Heart left ventricle (tissue), 7 donors: ENCODE measurements around the gene C6orf62.

- PRO-cap, 6 experiments, result no peak in any of the 6 experiments
- RAMPAGE, long total RNA, 2 experiments, result no peak in any of the 2 experiments
- RRBS, result no CpG with 5 or more reads among the region's 8 CpGs
Measured at GRCh38 chr6:20409500-20410477, 8.1 kb downstream of the E2F3 start.

GRCh38 chr6:20424435-20425215, 22.9 kb downstream of the E2F3 start:
- PRO-cap, 6 experiments, result no peak in any of the 6 experiments
- RAMPAGE, long total RNA, 2 experiments, result no peak in any of the 2 experiments
- RRBS, result no CpG with 5 or more reads among the region's 5 CpGs

DNA sequence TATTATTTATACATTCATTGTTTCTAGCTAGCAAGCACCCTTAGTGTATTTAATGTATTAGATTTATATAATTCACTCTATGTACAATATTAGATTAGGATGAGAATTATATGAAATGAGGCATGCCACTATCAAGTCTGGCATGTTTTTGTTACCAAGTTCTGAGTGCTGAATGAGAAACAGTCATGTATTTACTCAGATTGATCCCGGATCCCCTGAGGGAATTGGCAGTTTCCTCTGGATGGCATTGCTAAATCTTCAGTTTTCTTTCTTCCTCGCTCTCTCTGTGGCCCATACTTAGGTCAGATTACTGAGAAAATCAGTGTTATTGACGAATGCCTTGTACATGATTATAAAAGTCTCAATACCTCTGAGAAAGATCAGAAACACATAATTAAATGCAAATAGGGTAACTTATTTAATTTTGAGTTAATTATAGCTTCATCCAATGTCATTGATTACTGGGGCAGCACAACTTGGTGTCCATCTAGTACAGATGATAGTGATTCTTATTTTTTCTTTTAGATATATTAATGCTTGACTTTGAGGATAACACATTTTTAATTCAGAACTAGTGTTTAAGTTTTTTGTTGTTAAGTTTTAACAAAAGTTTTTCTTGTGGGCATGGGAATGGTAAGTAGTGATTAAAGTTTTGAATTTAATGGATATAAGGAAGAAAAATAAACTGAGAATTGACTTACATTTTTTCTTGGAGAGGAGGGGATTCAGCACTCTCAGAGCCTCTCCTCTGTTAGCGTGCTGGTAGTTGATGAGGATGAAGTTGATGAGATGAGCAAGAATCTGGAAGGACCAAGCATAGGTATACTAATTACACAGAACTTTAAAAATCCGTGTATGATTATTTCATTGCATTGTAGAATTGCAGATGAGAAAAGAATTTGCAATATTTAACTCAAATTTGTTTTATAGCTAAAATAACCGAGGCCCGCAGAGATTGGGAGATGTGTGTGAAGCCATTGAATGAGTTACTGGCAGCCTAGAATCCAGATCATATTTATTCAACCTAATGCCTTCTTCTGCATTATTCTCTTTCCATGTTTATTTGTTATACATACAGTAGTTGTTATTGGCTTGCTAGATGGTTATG, 66.9 kb downstream of the CDKAL1 start:
- PRO-cap, 6 experiments, result no peak in any of the 6 experiments
- RAMPAGE, long total RNA, 2 experiments, result no peak in any of the 2 experiments
- RRBS, result no CpG with 5 or more reads among the region's 7 CpGs

DNA sequence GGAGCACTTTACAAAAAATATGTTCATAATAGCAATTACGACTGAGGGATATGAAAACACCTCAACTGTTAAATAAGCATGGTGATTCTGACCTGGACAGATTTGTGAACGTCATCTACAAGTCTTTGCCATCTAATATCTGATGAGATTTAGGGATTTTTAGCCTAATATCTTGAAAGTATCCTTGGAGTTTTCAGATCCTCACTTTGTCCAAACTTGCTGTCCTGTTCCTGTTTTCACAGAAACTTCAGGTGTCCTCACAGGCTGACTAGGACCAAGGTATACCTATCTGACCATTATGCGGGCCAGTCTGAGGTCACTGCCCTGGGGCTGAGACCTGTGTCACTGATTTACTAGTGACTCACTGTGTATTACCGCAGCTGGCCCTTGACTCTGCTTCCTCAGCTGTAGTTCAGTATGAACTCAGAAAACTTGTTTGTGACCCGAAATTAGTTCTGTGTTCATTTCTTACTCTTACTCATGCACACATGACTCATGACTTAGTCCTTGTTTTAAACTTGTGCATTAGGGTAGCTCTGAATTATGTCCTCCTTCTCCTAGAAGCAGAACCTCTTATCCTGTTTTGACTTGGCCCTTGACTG, 343.0 kb downstream of the CDKAL1 start:
- PRO-cap, 6 experiments, result no peak in any of the 6 experiments
- RAMPAGE, long total RNA, 2 experiments, result no peak in any of the 2 experiments
- RRBS, result no CpG with 5 or more reads among the region's 5 CpGs

DNA sequence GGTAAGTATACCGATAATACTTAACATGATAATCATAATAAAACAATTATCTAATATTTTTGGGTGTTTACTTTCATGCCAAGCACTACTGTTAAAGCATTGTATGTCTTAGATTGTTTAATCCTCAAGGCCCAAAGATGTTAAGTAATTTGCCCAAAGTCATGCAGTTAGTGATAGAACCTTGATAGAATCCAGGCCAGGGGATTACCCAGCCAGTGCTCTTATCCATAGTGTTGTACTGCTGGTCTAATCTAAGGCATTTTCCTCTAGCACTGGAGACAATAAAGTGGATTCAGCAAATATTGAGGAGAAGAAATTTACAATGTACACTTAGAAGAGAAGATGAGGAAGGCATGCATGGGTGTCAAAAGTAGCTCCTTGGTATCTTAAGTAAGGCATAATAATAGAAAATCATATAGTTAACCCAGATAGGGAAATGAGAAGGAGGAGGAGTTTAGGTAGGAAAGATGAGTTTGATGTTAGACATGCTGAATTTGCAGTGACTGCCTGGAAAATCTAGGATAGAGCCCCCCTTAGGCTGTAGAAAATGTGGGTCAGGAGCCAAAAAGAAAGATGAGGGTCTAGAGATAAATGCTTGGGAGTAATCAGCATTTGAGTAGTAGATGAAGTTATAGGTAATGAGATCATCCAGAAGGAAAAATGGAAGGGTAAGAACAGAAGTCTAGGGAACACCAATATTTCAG, 473.5 kb downstream of the CDKAL1 start:
- PRO-cap, 6 experiments, result no peak in any of the 6 experiments
- RAMPAGE, long total RNA, 2 experiments, result no peak in any of the 2 experiments
- RRBS, result no CpG with 5 or more reads among the region's 1 CpG

GRCh38 chr6:21103615-21104303, 489.8 kb upstream of the SOX4 start:
- PRO-cap, 6 experiments, result no peak in any of the 6 experiments
- RAMPAGE, long total RNA, 2 experiments, result no peak in any of the 2 experiments
- RRBS, result no CpG with 5 or more reads among the region's 6 CpGs

- PRO-cap, 6 experiments, result no peak in any of the 6 experiments
- RAMPAGE, long total RNA, 2 experiments, result no peak in any of the 2 experiments
- RRBS, result 9% methylated on average over 8 of the region's 15 CpGs
Measured at GRCh38 chr6:21478952-21479581, 114.5 kb upstream of the SOX4 start.

GRCh38 chr6:21595508-21596191, 2.1 kb downstream of the SOX4 start:
- PRO-cap, 6 experiments, result peak in 3 of 6 experiments; most common minus-strand start chr6:21595657 (in 3)
- RAMPAGE, long total RNA, 2 experiments, result no peak in any of the 2 experiments
- RRBS, result 1% methylated on average over 7 of the region's 79 CpGs

GRCh38 chr6:21742122-21742701, 148.7 kb downstream of the SOX4 start:
- PRO-cap, 6 experiments, result no peak in any of the 6 experiments
- RAMPAGE, long total RNA, 2 experiments, result no peak in any of the 2 experiments
- RRBS, result no CpG with 5 or more reads among the region's 9 CpGs

- PRO-cap, 6 experiments, result no peak in any of the 6 experiments
- RAMPAGE, long total RNA, 2 experiments, result no peak in any of the 2 experiments
- RRBS, result no CpG with 5 or more reads among the region's 4 CpGs
Measured at GRCh38 chr6:21883352-21884087, 290.0 kb downstream of the SOX4 start.

- PRO-cap, 6 experiments, result peak in 3 of 6 experiments; most common minus-strand start chr6:22043409 (in 2)
- RAMPAGE, long total RNA, 2 experiments, result no peak in any of the 2 experiments
- RRBS, result no CpG with 5 or more reads among the region's 7 CpGs
Measured at GRCh38 chr6:22043258-22044028, 253.4 kb downstream of the PRL start.

DNA sequence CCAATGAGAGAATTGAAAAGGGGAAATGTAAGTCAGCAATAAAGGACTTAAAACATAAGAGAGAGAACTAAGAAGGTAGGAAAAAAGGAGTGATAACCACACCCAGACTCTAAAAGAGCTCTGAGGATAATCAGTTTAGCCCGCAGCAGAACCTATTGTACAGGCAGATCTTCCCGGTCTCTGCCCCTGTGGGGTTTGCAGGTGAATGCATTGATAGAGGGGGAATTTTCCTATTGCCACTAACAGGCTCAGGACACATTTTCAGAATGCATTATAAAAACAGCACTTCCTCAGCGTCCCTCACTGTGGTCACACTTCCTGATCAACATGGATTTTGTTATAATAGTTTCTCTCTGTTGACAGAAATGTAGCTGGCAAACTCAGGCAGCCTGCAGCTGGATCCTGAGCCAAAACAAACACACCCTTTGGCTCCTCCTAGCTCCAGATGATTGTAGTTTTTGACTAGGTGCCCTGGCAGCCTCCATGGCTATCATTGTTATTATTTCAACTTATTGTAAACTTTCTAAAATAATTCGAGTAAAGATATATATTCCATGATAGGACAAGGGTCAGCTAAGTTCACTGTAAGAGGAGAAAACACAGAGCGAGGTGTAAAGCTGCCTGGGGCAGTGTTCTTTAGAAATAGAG, 98.4 kb upstream of the HDGFL1 start:
- PRO-cap, 6 experiments, result no peak in any of the 6 experiments
- RAMPAGE, long total RNA, 2 experiments, result no peak in any of the 2 experiments
- RRBS, result no CpG with 5 or more reads among the region's 5 CpGs

GRCh38 chr6:24359760-24360578, 2.1 kb upstream of the DCDC2 start:
- PRO-cap, 6 experiments, result no peak in any of the 6 experiments
- RAMPAGE, long total RNA, 2 experiments, result no peak in any of the 2 experiments
- RRBS, result no CpG with 5 or more reads among the region's 54 CpGs

DNA sequence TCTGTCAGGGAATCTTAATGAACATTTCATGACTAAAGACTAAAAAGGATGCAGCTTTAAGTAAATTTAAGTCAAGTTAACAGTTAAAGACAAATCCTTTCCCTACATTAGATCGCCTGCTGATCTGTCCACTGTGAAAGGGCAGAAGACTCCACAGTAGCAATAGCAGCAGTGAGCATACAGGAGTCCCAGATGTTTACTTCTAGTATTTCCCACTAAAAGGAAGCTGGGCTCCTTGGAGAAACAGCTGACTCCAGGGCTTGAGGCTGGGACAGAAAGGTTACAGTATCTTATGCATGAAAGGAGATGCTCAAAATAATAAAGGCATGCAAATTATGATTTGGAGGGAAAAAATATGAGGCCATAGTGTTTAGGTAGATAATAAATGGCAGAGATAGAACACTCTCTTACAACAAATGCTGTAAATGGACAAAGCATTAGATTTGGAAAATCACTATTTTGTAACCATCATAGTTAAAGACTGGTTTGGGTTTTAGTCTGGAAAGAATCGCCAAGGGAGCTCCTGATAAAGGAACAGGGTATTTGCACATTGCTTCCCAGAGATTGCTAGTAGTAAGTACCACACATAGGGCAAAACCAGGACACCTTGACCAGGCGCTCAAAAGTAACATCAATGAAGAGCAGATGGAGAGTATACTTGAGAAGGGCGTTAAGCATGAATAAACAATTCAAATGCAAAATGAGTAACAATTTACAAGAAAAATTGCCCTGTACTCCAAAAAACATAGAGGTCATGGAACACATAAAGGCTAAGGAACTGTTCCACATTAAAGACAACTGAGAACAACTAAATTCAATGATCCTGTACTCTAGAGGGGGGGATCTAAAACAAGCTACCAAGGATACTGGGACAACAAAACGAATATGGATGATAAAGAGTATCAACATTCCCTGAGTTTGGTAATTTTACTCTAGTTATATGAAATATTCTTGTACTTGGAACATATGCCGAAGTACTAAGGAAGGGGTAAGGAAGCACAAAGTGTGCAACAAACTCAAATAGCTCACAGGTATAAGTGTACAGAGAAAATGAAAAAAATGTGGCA, 15.4 kb downstream of the C6orf62 start:
- PRO-cap, 6 experiments, result no peak in any of the 6 experiments
- RAMPAGE, long total RNA, 2 experiments, result no peak in any of the 2 experiments
- RRBS, result no CpG with 5 or more reads among the region's 6 CpGs

DNA sequence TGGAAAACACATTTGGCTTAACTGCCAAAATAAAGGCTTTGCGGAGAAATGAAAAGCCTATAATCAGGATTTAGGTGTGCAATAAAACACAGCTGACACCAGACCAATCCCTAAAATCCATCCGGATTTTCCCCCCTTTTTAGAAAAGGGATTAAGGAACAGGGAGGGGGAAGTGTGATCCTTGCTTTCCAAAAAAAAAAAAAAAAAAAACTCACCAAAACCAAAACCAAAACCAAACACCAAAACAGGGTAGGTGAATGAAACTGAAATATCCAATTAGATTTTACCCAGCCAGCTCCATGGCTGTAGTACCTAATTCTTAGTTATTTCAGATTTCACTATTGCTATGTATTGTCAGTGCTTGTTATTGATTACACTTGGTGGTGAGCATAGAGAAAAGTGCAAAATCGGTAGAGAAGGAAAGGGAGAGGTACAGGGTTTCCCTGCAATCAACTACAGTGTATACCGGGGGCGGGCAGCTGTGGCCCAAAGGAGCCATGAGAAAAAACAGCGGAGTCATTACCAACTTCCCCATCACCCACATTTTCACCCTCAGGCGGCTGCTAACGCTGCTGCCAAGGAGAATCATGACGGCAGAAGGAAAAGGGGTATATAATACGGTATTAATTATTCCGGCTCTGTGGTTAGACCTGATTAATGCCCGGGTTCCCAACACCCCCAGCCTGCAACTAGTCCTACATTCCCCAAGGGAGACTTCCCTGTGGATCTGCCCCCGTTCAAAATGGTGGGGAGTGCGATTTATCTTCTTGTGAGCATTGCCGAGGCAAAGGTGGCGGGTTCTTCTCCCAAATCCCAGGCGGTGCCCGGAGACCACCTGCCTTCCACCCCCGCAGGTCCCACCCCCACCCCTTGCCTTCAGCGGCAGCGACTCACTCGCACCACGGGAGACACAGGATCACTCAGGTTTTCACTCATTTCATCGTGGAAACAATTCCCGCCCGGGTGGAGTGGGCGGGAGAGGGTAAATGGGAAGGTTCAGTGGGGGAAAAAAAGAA, at the start of gene C6orf62:
Gene C6orf62, minus strand, starts transcription at position 189 of the 1,016 bp plus-strand sequence.
- PRO-cap, 6 experiments, result no peak in any of the 6 experiments
- RAMPAGE, long total RNA, 2 experiments, result start-site peak on the minus strand in 1 of 2 experiments, centred at positions 363 to 730 of the sequence, 18 to 34 reads per replicate
- RRBS, result 1% methylated on average over 2 of the region's 27 CpGs

DNA sequence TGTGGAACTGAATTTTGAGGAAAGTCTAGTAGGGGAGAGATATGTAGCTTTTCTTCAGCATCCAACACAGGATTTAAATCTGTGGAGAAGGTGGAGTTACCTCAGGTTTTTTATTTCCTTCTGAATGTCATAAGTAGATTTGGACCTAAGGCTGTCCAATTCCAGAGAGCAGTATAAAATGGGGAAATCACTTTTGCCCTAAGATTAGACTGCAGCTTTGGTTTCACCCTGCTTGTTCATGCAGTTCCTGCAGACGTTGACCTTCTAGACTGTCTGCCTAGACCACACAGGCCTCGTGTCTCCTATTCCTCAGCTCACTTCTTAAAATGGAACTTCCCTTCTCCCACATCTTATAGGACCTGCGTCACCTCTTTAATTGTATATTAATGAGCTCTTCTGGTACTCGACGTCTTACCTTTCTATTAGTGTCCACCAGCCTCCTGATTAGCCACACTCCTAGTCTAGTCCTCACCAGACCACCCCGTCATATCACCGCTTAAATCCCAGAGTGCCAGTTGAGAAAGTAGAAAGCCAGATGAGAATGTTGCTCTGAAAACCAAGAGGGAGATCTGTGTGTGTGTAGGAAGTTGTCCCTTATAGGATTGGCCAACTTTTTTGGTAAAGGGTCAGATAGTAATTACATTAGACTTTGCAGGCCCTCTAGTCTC, 26.1 kb upstream of the C6orf62 start:
- PRO-cap, 6 experiments, result no peak in any of the 6 experiments
- RAMPAGE, long total RNA, 2 experiments, result no peak in any of the 2 experiments
- RRBS, result no CpG with 5 or more reads among the region's 7 CpGs

- PRO-cap, 6 experiments, result no peak in any of the 6 experiments
- RAMPAGE, long total RNA, 2 experiments, result no peak in any of the 2 experiments
- RRBS, result no CpG with 5 or more reads among the region's 5 CpGs
Measured at GRCh38 chr6:24802838-24803230, 4.1 kb upstream of the ARMH2 start.

- PRO-cap, 6 experiments, result peak in 1 of 6 experiments; most common plus-strand start chr6:24928551 (in 1)
- RAMPAGE, long total RNA, 2 experiments, result no peak in any of the 2 experiments
- RRBS, result no CpG with 5 or more reads among the region's 3 CpGs
Measured at GRCh38 chr6:24928357-24928725, 7.4 kb downstream of the RIPOR2 start.

DNA sequence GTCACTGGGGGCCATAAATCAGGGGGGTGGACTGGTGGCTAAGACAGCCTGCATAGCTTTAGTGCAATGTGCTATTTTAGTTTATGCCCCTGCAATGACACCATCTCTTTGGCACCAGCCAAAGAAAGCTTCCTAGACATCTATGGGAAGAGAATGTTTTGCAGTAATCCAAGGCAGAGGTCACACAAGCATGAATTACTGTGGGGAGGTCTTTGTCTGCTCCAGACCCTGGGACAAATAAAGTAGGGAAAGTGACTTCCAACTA, 5.4 kb downstream of the RIPOR2 start:
- PRO-cap, 6 experiments, result peak in 2 of 6 experiments; most common plus-strand start position 163 of the sequence (in 2)
- RAMPAGE, long total RNA, 2 experiments, result no peak in any of the 2 experiments

- PRO-cap, 6 experiments, result no peak in any of the 6 experiments
- RAMPAGE, long total RNA, 2 experiments, result no peak in any of the 2 experiments
- RRBS, result no CpG with 5 or more reads among the region's 2 CpGs
Measured at GRCh38 chr6:24937726-24938146, 2.0 kb upstream of the RIPOR2 start.